Pulmonary lymph node (tissue), 1 donor: ENCODE data around the gene TNFRSF6B.

DNA sequence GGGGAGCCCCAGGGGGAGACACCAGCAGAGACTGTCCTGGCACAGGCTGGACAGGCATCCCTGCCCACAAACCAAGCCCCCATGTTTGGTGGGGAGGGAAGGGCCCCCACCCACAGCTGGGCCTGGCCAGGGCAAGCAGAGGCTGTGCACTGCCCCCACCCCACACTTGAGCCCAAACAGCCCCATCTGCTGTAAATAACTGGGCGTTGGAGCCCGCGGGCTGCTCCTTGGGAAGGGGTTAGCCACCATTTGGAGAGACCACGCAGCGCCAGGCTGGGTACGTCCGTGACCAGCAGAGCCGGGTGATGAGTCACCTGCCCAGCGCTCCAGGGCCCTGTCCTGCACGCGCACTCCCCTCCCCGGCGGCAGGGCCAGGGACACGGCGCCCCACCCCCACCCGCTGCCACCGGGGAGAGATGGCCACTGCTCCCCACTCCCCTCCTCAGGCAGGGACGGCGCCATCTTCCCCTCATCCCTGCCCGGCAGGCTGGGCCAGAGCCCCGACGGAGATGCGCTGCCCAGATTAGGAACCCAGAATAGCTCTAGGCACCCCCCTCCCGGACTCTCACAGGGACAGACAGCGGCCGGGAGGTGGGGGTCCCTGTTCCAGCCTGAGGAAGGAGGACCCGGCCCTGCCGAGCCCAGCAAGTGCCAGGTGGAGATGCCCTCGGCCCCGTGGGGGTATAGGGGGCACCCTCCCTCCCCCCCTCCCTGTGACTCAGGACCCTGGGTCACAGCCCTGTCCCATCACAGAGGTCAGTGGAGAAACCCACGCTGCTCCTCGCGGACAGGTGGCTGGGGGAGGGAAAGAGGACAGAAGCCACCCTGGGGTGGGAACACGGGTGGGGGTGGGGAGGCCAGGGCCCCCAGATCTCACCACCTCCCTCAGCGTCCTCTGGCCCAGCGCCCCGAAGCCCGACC lies 754 bp downstream of the EEF1A2 start:
- PRO-cap: no peak

- PRO-cap: no peak
Observed at GRCh38 chr20:63527171-63527409, 6.5 kb downstream of the PPDPF start.

- PRO-cap: no peak
Observed at GRCh38 chr20:63567777-63568331, 6.2 kb downstream of the HELZ2 start.

GRCh38 chr20:63568933-63569747 lies 4.9 kb downstream of the HELZ2 start:
- PRO-cap: no peak

DNA sequence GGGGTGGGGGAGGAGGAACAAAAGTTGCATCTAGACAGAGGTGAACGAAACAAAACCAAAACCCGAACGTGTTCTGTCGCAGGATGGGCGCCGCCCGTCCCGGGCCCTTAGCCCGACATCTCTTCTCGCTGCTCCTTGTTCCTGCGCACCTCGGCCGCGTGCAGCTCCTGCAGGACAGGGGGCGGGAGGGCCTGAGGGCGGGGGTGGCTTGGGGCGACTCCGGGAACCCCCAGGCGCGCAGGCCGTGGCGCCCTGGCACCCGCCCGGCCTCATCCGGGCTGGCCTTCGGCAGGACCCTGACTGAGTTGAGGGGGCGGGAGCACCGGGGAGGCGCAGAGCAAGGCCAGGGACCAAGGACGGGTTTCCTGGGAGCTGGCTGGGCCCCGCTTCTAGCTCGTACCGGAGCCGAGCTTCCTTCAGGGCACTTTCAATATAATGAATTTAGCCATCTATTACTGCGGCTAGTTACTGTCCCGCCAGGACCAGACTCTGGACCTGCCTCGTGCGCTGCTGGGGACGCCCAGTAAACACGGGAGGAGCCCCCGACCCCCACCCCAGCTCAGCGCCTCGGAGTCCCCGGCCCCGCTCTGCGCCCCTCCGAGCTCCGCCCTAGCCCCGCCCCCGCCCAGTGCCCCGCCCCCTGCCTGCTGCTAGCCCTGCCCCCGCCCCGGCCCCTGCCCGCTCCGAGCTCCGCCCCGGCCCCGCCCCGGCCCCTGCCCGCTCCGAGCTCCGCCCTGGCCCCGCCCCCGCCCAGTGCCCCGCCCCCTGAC lies 11.8 kb downstream of the STMN3 start:
- PRO-cap: unidirectional peak, plus-strand start at position 76 of the sequence; bidirectional peak, plus-strand start outside the sequence, minus-strand start at position 561 of the sequence

- PRO-cap: bidirectional peak, plus-strand start at chr20:63642139, minus-strand start at chr20:63641791; bidirectional peak, plus-strand start at chr20:63642298, minus-strand start at chr20:63642301
Observed at GRCh38 chr20:63642001-63642502, 11.2 kb downstream of the STMN3 start.

- PRO-cap: no peak
Observed at GRCh38 chr20:63659292-63659677, 1.2 kb downstream of the RTEL1 start.

DNA sequence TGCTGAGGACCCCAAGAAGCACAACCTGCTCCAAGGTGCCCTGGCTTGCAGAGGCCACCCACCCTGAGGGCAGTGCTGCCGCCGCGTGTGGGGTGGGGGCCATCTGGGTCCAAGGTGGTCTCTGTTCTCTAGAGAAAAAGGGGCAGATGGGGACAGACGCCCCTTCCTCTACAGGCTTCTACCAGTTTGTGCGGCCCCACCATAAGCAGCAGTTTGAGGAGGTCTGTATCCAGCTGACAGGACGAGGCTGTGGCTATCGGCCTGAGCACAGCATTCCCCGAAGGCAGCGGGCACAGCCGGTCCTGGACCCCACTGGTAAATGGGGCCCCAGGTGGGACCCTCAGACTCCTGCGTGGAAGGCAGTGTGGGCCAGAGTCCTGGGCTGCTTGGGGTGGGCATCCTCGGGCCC lies 3.5 kb upstream of the TNFRSF6B start:
- PRO-cap: no peak

DNA sequence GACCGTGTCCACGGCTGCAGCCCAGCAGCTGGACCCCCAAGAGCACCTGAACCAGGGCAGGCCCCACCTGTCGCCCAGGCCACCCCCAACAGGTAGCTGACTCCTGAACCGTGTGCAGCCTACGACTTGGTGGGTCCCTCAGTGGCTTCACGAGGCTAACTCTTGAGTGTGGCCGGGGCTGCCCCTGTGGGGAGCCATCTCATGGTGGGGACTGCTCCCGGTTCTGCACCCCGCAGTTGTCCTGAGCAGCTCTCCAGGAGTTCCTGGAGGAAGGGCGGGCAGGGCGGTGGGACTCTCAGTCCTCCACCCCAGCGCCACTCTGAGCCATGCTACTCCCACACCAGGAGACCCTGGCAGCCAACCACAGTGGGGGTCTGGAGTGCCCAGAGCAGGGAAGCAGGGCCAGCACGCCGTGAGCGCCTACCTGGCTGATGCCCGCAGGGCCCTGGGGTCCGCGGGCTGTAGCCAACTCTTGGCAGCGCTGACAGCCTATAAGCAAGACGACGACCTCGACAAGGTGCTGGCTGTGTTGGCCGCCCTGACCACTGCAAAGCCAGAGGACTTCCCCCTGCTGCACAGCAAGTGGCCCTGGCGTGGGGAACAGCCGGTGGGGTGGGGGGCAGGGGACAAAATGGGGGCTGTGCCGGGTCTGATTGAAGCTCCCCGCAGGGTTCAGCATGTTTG lies 1.9 kb upstream of the TNFRSF6B start:
- PRO-cap: no peak

GRCh38 chr20:63696113-63697058 lies at the start of gene TNFRSF6B:
TSS of gene TNFRSF6B (plus strand) at chr20:63696652.
- PRO-cap: no peak

GRCh38 chr20:63697996-63698760 lies 1.7 kb downstream of the TNFRSF6B start:
- PRO-cap: no peak

DNA sequence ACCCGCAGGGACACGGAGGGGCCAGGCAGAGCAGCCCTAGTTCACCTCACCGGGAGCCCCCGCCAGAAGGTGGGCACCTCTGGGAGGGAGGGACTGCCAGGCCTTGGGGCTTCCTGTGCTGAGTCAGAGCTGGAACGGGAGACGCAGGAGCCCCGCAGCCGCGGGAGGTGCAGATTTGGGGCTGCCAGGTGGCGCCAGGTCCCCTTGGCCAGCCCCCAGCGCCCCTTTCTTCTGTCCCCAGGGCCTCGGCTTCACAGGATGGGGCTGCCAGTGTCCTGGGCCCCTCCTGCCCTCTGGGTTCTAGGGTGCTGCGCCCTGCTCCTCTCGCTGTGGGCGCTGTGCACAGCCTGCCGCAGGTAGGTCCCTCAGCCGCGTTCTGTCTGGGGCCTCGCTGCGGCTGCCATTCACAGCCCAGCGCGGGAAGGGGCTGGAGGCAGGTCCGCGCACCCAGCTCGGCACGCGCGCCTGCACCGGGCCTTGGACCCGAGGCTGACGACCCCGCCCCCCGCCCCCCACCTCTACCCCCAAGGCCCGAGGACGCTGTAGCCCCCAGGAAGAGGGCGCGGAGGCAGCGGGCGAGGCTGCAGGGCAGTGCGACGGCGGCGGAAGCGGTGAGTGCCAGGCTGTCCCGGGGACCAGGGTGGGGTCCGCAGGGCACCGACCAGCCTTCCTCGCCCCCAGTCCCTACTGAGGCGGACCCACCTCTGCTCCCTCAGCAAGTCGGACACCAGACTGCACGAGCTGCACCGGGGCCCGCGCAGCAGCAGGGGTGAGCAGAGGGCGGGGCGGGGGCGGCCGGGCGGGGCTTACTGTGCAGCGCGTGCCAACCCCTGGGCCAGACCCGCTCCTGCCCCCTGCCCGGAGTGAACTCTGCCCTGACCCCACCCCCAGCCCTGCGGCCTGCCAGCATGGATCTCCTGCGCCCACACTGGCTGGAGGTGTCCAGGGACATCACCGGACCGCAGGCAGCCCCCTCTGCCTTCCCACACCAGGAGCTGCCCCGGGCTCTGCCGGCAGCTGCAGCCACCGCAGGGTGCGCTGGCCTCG lies 1.2 kb downstream of the LIME1 start:
- PRO-cap: unidirectional peak, plus-strand start at position 126 of the sequence; bidirectional peak, plus-strand start at position 407 of the sequence, minus-strand start at position 378 of the sequence; unidirectional peak, minus-strand start at position 734 of the sequence

- PRO-cap: no peak
Observed at GRCh38 chr20:63765144-63765597, 25.6 kb downstream of the SLC2A4RG start.

DNA sequence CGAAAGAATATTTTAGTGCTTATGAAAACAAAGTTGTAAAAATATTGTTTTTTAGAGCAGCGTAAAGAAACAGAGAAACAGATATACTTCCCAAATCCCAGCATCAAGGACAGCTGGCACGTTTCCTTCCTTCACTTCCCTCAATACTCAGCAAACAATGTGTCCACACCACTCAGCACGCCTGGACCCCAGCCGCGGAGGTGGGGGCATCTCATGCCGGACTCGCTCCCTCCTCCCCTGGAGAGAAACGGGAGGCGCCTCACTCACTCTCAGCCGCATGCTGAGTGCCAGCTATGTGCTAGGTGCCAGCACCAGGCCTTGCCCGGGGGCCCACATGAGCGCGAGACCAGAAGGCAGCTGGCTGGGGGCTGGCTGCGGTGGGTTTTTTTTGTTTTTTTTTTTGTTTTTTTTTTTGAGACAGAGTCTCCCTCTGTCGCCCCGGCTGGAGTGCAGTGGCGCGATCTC lies 34.8 kb downstream of the SLC2A4RG start:
- PRO-cap: no peak

DNA sequence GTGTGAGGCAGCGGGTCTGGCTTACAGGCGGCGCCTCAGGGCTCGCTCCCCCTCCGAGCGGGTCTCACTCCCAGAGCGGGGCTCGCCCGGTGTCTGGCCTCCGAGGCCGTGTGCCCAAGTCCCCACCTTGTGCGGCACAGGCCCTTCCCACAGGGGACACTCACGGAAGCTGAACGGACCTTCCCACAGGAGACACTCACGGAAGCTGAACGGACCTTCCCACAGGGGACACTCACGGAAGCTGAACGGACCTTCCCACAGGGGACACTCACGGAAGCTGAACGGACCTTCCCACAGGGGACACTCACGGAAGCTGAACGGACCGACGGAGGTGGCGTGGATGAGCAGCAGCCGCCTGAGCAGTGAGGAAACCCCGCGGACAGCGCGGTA lies 23.3 kb downstream of the ZBTB46 start:
- PRO-cap: no peak

- PRO-cap: no peak
Observed at GRCh38 chr20:63846058-63846545, 15.0 kb upstream of the ZBTB46 start.

- PRO-cap: no peak
Observed at GRCh38 chr20:63913852-63914113, 18.9 kb downstream of the DNAJC5 start.

GRCh38 chr20:63938878-63939168 lies 17.4 kb downstream of the UCKL1 start:
- PRO-cap: no peak

DNA sequence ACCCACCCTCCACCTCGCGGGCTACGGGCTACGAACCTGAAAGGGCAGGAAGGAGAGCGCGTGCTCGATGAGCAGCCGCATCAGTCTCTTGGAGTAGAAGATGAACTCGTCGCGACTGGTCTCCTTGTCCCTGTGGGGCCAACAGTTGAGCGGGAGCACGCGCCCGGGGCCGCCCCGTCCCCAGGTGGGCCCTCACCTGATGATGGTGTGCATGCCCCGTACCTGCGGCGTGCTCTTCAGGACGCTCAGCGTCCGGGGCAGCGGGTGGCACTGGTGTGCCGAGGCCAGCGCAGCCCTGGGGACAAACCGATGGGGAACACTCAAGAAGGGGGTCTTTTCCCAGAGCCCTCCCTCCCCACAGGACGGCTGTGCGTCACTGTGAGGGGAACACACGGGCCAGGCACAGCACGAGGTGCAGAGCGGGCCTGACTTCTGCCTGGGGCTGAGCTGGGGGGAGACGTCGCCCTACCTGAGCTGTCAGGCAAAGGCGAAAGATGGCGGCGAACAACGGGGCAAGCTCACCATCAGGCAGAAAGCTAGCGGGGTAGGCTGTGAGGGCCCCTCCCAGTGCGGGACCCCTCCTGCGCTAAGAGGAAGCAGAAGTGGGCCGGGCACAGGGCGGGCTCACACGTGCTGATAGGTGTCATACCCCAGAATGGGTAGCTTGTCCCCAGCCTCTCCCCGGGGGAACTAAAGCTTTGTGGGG lies 15.1 kb downstream of the UCKL1 start:
- PRO-cap: no peak

GRCh38 chr20:63942198-63943248 lies 13.7 kb downstream of the UCKL1 start:
- PRO-cap: no peak